Omental fat pad (tissue), 4 donors: ENCODE data around the genes CERS2, ZNF687, TUFT1, CELF3, MRPL9 and LINGO4.

GRCh38 chr1:150974570-150975425 is at the start of gene CERS2:
TSS of gene CERS2 (minus strand) at chr1:150974835.
- PRO-cap, result no peak
- RAMPAGE, long total RNA, 4 experiments, result start-site peak on the minus strand in 3 of 4 experiments, at chr1:150974667-150974764 at its widest, 527 to 1,018 reads per replicate

- PRO-cap, result no peak
- RAMPAGE, long total RNA, 4 experiments, result no peak in any of the 4 experiments
Observed at GRCh38 chr1:151037078-151037696, 801 bp downstream of the BNIPL start.

DNA sequence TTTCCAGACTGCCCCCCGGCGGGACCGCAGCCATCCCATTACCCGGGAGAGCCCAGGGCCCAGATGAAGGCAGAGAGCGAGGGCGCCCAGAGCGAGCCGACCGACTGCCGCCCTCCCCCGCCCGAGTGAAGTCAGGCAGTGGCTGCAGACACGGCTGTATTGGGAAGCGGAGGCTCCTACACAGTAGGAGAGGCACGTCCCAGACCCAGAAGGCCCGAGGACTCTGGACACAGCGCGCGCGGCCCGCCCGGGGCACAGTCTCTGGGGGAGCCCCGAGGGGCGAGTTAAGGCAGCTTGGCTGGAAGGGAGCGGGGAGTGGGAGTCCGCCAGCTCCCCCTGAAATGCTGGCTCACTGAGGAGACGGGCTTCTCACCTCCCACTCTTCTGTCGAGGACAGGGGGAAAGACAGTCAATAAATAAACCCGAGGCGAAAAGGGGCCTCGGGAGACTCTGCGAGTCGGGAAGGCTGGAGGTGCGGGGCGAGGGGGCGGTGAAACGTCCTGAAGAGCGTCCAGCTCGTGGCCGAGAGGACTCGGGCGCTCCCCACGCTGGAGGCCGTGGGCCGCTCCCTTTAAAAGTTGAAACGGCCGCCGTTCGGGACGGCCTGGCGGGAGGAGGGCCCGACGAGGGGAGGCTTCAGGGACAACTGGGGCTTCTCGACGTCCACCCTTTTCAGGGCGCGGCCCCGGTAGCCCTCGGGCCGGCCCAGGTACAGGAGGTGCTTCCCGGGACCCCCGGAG is 14.3 kb downstream of the SEMA6C start:
- PRO-cap, result no peak
- RAMPAGE, long total RNA, 4 experiments, result no peak in any of the 4 experiments

DNA sequence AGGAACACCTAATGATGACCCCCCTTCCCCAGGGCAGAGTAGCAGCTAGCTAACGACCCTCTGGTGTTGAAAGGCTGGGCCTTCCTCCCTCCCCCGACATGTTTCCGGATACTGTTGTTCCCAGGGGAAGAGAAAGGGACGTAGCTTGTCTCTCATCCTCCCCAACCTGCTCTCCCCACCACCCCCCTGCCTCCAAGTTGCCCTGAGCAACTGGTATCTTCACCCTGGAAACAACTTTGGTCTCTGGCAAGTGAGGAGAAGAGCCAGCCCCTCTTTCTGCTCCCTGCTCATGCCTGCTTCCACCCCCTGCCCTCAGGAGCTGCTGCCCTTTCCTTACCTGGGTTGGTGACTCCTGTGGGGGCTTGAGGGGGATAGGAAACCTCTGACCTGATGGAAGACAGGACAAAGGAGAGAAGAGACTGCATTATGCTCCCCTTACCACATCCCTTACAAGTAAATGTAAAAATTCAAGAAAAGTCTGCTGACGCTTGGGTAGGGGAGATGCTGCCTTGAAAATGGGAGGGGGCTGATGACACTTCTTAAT is 2.3 kb downstream of the SEMA6C start:
- PRO-cap, result no peak
- RAMPAGE, long total RNA, 4 experiments, result no peak in any of the 4 experiments

- PRO-cap, result no peak
- RAMPAGE, long total RNA, 4 experiments, result no peak in any of the 4 experiments
Observed at GRCh38 chr1:151144592-151145560, 1.6 kb downstream of the SEMA6C start.

GRCh38 chr1:151147164-151147604 is 753 bp upstream of the SEMA6C start:
- PRO-cap, result no peak
- RAMPAGE, long total RNA, 4 experiments, result no peak in any of the 4 experiments

DNA sequence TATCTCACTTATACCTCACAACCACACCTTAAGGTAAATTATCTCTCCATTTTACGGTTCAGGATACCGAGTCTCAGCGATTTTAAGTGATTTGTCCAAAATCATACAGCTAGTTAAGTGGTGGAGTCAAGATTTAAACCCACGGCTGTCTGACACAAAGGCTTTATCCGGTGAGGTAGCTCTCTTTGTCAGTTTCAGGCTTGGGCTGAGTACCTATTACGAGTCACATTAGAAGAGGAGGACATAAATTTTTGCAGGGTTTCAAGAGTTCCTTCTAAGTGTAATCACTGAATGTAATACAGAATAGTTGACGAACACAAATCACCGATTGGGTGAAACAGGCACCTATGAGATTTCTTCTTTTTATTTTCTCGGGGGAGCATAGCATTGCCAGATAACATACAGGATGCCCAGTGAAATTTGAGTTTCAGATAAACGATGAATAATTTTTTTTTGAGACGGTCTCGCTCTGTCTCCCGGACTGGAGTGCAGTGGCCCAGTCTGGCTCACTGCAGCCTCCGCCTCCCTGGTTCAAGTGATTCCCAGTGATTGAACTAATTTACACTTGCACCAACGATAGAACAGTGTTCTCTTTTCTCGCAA is 857 bp downstream of the PSMD4 start:
- PRO-cap, result no peak
- RAMPAGE, long total RNA, 4 experiments, result no peak in any of the 4 experiments

GRCh38 chr1:151282026-151283061 is at the start of gene ZNF687:
TSS of gene ZNF687 (plus strand) at chr1:151282299.
- PRO-cap, result unidirectional peak, plus-strand start at chr1:151282271; unidirectional peak, plus-strand start at chr1:151282299
- RAMPAGE, long total RNA, 4 experiments, result start-site peak on the plus strand in 2 of 4 experiments, at chr1:151282289-151282318 at its widest, 42 to 57 reads per replicate

DNA sequence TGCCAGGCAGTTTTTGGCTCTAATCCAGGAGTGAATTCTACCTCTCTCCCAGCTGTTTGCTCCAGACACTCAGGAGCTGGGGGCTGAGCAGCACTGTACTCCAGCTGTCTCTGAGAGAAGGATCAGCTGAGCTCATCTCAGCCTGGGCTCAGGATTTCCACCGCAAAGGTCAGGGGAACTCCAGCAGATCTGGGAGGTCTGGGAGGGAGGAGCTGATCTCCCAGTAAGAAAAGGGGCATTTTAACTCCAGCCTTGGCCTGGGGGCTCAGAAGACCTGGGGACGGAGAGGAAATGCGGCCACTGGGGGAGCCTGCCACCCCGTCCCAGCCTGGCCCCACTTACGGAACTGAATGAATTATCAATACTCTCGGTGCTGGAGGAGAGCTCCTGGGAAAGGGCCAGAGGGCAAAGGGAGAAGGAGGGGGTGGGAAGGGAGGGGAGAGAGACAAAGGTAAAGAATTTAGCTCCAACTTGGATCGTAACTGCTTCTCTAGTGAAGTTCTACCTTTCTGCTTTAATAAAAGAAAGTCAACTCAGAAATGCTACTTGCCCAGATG is 17.3 kb downstream of the PI4KB start:
- PRO-cap, result no peak
- RAMPAGE, long total RNA, 4 experiments, result no peak in any of the 4 experiments

DNA sequence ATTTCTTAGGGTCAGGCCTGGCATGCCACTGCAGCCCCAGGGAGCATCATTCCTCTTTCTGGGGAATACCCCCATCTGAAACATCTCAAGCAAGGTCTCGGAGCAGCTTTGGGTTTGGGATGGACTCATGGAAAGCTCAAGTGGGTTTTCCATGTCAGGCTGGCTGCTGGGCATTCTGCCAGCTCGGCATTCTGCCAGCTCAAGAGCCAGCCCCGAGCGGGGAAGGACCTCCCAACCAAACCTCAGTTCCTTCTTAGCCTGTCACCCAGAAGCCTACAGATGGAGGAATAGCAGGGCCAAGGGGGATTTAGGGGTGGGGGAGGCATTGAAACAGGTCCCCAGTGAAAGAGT is 731 bp downstream of the SELENBP1 start:
- PRO-cap, result no peak
- RAMPAGE, long total RNA, 4 experiments, result no peak in any of the 4 experiments

- PRO-cap, result no peak
- RAMPAGE, long total RNA, 4 experiments, result no peak in any of the 4 experiments
Observed at GRCh38 chr1:151401022-151401709, 1.8 kb downstream of the PSMB4 start.

GRCh38 chr1:151419863-151420086 is 20.4 kb downstream of the PSMB4 start:
- PRO-cap, result no peak
- RAMPAGE, long total RNA, 4 experiments, result no peak in any of the 4 experiments

DNA sequence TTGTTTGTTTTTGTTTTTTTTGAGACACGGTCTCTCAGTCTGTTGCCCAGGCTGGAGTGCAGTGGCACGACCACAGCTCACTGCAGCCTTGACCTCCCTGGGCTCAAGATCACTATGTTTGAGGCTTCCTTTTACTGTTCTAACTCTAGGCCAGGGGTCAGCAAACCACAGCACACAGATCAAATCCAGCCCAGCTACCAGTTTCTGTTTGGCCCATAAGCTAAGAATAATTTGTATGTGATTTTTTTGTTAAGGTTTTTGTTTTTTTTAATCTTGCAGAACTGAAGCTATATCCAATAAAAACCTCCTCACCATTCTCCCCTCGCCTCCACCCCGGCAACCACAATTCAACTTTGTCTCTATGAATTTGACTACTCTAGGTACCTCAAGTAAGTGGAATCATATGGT is 25.8 kb downstream of the PSMB4 start:
- PRO-cap, result no peak
- RAMPAGE, long total RNA, 4 experiments, result no peak in any of the 4 experiments

- PRO-cap, result no peak
- RAMPAGE, long total RNA, 4 experiments, result no peak in any of the 4 experiments
Observed at GRCh38 chr1:151503056-151503549, 8.1 kb upstream of the CGN start.

DNA sequence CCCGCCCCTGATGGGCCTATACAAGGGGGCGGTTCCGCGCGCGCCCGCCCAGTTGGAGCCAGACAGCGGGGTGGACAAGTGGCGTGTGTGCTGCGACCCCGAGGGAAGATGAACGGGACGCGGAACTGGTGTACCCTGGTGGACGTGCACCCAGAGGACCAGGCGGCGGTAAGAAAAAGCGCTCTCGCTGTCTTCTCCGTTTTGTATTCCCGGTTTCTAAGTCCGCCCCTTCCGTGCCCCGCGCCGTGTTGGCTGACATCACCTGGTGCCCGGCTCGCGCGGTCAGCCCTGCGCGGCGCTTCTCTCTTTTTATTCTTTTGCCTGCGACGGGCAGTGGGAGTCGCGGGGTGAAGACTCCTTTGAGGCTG is at the start of gene TUFT1:
Gene TUFT1 (plus strand): TSS at position 51 of the 368 bp plus-strand sequence.
- PRO-cap, result unidirectional peak, plus-strand start at position 51 of the sequence
- RAMPAGE, long total RNA, 4 experiments, result start-site peak on the plus strand in 4 of 4 experiments, centred at positions 49 to 64 of the sequence, 18 to 76 reads per replicate

DNA sequence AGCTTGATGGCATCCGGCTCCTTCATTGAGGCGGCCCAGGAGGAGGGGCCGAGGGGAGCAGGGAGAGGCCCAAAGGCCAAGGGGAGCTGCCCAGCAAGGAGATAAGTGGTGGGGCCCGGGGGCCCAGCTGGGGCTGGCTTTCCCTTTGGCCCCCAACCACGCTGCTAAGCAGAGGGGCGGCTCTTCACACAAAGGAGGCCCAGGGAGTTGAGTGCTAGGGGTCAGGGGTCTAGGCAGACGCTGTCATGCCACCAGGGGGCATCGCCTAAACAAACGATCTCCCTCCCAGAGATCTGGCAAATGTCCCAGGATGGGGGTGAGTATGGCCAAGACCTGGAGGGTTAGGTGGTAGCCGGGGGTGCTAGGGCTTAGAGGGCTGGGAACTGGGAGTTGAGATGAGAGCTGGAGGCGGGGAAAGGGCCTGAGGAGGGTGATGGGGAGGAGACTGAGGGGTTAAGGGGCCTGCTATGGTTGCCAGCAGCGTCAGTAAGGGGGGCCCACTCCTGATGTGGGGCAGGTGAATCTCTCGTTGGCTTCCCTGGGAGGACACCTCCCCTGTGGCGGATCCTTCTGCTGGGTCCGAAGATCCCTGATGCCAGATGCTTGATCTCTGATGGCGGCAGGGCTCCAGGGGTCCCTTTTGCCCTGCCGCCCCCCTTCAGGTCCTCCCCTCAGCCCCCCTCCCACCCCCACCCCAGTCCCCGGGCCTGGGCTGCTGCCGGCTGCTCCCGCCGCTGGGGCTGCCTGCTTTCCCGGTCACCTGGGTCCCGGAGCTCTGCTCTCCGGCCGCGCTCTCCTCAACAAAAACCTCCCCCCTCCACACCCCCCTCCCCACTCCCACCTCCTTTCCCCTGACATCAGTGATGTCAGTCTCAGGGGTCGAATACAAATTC is at the start of gene CELF3:
Gene CELF3 (minus strand): TSS at position 809 of the 893 bp plus-strand sequence.
- PRO-cap, result no peak
- RAMPAGE, long total RNA, 4 experiments, result no peak in any of the 4 experiments

DNA sequence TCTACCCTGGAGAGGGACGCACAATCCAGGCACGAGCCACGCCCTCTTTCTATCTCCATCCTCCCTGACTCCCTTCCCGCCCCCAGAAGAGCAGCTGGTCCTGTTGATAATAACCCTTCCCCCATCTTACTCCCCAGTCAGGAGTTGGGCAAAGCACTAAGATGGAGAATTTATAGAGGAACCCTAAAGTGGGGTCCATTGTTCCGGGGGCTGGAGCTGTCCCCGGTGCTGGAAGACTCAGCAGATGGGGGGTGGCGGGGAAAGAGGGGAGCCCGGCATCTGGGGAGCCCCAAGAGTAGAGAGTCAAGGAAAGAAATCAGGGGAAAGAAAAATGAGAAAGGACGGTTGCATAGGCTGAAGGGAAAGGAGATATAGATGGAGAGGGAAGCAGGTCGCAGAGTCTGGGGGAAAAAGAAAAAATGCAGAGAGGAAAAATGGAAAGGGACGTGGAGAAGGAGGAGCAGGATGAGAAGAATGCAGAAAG is 327 bp upstream of the CELF3 start:
- PRO-cap, result no peak
- RAMPAGE, long total RNA, 4 experiments, result no peak in any of the 4 experiments

DNA sequence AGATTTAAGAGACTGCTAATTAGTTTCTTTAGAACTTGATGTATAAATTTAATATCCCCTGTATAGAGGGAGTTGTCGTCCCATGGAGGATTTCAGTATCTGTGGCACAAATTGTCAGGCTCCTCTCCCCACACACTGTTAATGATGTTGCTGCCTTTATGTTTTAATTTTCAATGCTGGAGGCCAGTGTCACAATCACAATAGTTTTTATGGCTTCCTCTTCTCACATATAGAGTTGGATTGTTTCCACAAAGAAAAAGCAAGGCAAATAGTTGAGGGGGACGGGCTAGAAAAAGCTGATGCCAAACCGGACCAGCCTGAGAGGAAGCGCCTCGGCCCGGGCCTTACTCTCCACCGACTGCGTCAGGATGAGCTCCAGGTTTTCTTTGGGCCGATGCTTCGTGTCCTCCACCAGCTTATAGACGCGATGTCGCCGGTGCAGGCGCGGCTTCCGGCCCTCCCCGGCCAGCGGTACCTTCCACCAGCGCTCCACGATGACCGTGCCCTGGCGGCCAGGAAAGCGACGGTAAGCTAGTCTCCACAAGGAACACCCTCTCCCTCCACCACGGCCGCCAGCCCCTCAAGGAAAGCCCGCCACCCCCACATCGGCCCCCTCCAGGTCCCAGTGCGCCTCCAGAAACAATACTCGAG is 529 bp downstream of the MRPL9 start:
- PRO-cap, result no peak
- RAMPAGE, long total RNA, 4 experiments, result start-site peak on the plus strand in 2 of 4 experiments, centred at positions 357 to 384 of the sequence, 8 to 19 reads per replicate

DNA sequence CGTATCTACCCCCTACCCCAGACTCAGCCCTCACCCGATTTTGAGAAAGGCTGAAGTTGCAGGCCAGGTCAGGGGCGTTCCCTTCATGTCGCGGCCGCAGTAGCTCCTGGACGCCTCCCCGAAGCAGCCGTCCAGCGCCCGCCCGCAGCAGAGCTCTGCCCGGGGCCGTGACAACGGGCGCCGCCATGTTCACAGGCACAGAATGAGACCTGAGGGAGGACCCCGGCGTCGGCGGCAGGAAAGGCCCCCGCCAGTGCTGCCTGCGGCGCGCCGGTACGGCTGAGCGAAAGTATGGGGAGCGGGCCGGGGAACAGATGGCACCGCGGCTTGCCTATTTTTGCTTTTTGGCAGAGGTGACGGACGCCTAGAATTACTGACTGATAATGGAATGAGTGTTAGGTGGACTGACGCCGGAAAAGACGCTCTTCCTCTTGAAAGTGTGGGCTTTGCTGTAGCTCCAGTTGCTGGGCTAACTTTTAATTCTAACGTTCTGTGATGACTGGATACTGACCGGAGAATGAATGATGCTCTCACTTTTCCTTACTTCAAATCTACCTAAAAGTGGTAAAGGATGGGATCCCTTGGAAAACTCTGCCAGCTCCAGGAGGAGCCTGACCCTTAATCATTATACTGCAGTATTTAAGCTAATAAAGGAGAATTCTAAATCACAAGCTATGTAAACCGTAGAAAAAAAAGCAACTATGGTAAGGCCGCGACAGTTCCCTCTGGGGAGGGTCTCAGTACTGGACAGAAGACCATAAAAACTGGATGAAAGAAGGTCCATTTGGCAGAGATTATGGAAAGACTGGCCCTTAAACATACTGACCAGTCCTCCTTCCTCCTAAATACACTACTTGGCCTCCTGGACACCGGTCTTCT is at the start of gene MRPL9:
Gene MRPL9 (minus strand): TSS at position 204 of the 879 bp plus-strand sequence.
- PRO-cap, result no peak
- RAMPAGE, long total RNA, 4 experiments, result start-site peak on the minus strand in 4 of 4 experiments, centred at positions 189 to 203 of the sequence, 38 to 589 reads per replicate

GRCh38 chr1:151805196-151805686 is at the start of gene LINGO4:
TSS of gene LINGO4 (minus strand) at chr1:151805419.
- PRO-cap, result no peak
- RAMPAGE, long total RNA, 4 experiments, result no peak in any of the 4 experiments